Neutrophil (primary cell): Measurements from ENCODE around the genes SLC40A1 and OSGEPL1.

DNA sequence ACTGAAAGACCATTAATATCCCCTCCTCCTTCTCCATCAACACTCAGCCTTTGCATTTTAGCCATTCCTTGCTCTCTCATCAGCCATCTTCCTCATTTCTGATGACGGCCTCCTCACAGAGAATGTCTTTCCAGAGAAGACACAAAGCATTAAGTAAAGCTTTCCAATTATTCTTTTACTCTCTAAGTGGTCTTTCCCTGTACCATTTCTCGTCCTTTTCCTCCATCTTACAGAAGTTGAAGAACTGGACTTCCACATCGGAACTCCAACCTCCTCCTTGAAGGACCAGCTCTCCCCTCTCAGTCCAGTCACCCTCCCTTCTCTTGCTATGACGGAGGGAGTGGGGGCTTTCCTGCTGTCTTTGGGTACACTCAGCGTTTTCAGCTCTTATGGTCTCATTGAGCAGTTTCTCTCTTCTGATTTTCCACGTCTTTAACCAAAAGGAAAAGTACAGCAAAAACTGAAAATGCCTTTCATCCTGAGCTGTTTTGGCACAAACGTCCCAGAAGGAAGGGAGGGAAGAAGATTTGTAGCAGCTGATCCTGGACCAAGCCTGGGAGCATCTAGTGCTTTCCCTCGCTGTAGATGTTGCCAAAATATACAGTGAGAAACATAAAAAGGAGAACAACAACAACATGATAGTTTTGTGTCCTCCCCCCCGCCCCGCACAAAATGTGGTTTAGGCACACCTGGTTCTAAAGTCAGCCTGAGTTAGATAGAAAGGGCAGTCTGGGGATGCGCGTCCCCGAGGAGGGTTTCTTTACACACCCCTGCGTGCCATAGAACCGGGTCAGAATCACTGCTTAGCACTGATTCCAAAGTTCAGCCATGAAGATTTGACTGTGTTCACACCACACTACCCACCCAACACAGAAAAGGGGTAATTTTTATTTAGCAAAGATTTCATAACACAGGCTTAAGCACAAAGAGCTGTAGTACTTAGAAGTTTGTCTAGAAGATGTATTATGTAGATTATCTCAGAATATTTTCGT lies 53.5 kb downstream of the SLC40A1 start:
- PRO-cap, result no peak

- PRO-cap, result no peak
These were observed 28.2 kb downstream of the SLC40A1 start for GRCh38 chr2:189552257-189552858.

- PRO-cap, result unidirectional peak, minus-strand start at chr2:189580786
These were observed at the start of gene SLC40A1 for GRCh38 chr2:189580533-189581261. Gene SLC40A1, minus strand, starts transcription at chr2:189580786.

DNA sequence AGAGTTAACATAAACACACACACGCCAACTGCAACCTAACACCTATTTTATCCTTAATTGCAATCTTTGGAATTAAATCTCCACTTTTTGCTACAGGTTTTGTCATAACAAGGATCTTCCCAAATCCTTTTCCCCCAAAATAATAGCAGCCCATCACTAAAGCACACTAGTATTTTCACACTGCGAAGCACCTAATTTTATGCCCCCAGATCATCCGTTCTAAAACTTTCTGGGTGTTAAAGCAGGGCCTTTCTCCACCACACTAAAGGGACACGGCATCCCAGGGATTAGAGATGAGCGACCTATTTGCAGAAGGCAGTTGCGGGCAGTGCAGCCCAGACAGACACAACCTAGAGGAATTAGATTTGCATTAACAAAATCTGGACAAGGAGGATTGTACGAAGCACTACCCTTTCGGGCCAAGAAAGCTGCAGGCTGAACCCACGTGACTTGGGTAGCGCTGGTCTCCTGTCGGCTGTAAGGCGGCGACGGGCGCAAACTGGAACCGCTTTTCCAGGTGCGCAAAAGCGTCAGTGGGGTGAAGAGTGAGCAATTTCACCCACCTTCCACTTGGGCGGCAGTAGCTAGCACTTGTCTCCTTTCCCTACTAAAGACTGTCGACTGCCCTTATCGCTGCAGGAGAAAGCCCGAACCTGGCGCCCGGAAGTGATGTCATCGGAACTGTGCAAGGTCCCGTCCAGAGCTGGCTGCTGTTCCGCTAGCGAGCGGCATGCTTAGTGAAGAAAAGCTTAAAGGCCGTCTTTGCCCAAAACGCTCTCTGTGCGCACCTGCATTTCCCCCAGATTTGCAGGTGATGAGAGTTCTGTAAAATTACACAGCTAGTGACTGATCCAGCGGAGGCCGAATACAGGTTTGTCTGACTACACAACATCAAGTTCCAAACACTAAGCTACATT lies at the start of gene OSGEPL1:
TSS of gene OSGEPL1 (minus strand) at position 671 of the 917 bp plus-strand sequence.
- PRO-cap, result no peak

DNA sequence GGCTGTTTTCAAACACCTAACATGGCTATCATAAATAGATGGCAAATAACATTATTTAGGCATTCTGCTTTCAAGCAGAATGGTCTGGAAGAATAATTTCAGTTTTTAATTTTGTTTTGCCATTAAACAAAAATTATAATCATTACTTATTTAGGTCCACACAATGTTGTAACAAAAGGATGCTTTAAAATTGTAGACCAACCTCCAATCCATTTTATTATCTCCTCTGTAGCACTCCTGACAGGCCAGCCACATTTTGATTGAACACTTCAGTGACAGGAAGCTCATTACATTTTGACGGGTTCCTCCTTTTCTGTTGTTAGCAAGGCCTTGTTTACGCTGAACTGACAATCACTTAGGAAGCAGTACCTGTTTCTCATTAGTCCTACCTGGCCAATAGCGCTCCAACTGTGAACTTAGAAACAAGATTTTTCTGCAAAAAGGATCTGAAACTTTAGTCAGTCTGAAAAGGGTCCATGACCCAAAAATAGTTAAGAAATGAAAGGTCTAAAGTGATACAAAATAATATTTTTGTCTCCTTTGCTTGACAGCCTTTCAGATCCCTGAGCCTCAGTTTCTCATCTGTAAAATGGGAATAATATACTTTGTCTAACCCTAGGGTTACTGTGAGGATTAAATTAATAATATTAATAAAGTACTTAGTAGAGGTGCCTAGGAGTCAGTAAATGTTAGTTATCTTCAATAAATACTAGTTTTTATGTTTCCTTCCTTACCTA lies 1.4 kb downstream of the C2orf88 start:
- PRO-cap, result no peak

- PRO-cap, result no peak
These were observed 40.0 kb downstream of the HIBCH start for GRCh38 chr2:190279410-190280144.

DNA sequence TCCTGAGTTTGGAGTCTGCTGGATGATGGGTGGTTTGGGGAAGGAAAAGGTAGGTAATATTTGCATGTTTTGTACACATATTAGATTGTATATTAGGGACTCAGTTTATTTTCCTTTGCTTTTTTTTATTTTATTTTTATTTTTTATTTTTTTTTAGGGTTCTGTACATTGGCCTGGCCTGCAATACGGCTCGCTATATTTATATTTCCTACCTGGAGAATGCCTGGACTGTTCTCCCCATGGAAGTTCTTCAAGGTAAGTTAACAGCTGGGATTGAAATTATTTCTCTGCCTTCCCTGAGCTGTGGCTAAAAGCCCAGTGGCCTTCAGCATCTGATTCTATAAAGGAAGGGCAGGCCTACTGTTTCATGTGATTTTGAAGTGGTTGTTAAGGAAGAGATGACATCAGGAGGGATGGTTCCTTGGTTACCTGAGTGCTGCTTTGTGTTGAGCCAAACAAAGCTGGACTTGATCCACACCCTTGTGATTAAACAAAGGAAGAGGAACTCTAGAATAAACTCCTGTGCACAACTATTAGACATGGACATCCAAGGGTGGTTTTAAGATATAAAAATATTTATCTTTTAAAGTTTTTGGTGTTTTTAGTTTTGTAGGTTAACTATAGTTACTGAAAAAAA lies 61.6 kb downstream of the MFSD6 start:
- PRO-cap, result no peak

- PRO-cap, result no peak
These were observed 3.2 kb upstream of the NEMP2 start for GRCh38 chr2:190537671-190538202.

- PRO-cap, result no peak
These were observed 40.9 kb upstream of the NAB1 start for GRCh38 chr2:190608035-190608423.

- PRO-cap, result no peak
These were observed 6.7 kb downstream of the NAB1 start for GRCh38 chr2:190655453-190656124.

DNA sequence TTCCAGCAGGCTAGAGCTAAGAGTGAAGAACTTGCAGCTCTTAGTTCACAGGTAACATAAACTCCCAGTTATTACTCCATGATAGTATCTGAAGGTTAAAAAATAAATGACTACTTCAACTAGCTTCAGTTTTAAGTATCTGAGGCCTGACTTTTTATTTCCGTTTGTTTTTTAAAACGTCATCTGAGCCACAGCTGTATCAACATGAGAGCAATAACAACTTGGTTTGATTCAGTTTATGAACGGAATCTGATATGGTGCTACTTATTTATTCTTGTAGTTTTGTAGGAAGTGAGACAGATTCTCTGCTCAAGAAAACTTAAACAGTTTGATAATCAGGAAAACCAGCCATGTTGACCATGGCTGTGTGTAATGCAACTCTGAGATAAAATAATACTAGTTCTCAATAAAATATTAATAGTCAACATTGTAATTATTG lies 34.9 kb downstream of the NAB1 start:
- PRO-cap, result no peak

- PRO-cap, result no peak
These were observed 89.0 kb upstream of the GLS start for GRCh38 chr2:190791487-190792119.

DNA sequence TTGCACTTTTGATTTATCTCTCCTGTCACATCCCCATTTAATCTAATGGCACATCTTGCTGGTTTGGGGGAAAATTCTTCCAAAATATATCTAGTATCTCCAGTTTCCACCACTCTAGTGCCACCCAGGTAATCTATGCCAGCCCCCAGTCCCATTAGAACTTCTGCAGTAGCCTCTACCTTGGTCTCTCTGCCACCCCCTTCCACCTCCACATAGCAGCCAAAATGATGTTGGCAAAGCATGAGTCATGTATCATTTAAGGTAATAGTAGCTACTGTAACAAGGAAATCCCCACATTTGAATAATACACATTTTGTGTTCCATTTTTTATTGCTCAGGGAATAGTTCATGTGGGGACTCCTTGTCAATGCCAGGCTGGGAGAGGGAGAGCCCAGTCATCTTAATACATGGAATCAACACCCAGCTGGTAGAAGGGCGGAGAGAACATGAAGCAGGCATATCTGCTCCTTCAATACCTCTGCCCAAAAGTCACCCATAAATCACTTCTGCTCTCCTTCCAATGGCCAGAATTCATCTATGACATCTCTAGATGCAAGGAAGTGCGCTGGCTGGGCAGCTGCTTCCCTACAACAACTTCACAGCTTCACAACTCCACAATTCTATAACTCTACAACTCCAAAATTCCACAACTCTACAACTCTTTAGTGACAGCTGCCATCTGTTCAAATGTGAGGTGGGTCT lies 70.7 kb upstream of the GLS start:
- PRO-cap, result no peak

DNA sequence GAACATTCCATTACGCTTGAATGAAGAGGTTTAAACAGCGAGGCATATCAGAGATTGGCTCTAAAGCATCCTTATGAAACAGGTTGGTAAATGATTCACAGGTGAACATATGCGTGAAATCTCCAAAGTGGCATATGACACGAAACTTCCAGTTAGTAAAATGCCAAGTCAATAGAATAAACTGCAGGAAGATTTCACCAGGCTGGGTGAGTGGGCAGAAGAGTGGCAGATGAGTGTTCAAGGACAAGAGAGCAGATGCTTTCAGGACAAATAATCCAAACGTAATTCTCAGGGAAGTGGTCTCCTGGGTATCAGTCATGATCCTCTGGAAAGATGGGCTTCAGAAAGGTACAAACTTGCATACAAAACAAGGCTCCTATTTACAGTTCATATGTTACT lies 33.8 kb upstream of the GLS start:
- PRO-cap, result no peak

GRCh38 chr2:190882432-190883182 lies 2.0 kb downstream of the GLS start:
- PRO-cap, result no peak

DNA sequence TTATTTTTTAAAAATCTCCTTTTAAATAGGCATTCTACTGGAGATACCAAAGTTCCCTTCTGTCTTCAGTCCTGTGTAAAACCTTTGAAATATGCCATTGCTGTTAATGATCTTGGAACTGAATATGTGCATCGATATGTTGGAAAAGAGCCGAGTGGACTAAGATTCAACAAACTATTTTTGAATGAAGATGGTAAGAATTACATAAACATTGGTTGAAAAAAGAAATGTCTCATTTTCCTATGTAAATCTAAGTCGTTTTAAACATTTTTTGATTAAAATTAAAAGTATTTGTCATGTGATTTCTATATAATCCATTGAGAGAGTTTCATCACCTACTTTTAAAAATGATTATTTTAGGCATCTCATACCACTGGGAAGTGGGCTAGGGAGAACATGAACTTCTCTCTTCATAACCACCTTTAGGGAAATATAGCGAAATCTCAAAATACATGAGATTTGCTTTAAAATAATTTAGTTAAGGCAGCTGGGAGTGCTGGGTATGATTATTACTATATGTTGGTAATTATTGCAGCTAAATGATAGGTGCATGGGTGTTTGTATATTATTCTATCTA lies 24.4 kb downstream of the GLS start:
- PRO-cap, result no peak

GRCh38 chr2:190923201-190923630 lies 42.6 kb downstream of the GLS start:
- PRO-cap, result no peak

- PRO-cap, result no peak
These were observed 66.1 kb downstream of the STAT1 start for GRCh38 chr2:190947677-190948468.

DNA sequence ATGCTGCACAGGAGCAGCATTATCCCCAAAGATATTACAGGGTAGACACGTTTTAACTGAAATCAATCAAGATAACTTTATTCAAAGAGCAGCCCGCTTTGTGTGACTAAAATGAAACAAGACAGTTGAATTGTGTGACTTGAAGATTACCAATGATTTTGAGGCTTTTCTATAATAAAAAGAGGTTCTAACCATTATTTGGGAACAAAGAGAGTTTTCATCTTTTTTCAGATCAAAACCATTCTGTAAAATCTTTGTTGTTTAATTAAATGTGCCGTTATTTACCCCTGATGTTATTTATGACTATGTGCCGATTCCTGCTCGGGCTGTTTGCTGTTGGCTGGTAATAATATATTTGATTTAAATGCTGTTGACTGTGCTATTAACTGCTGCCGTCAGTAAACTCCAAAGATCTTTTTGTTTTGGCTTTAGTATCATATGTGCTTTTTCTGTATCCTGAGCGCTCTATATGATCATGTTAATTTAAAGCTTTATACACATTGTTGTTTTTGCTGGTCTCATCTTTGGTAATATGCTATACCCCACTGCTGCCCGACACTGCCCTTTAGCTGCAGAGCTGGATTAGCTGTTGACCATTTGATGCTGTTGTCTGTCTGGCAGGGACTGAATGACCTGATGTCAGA lies 49.1 kb downstream of the STAT1 start:
- PRO-cap, result no peak

GRCh38 chr2:190970894-190971445 lies 43.0 kb downstream of the STAT1 start:
- PRO-cap, result no peak